ENCODE measurements around the gene FILIP1.

- PRO-cap = no peak
Measured at GRCh38 chr6:75487048-75487720, 6.4 kb downstream of the FILIP1 start.

GRCh38 chr6:75493200-75494281, at the start of gene FILIP1:
FILIP1 (minus strand) TSS chr6:75493800.
- PRO-cap = unidirectional peak, minus-strand start at chr6:75493780

GRCh38 chr6:75642137-75642492, 40.4 kb downstream of the SENP6 start:
- PRO-cap = no peak

DNA sequence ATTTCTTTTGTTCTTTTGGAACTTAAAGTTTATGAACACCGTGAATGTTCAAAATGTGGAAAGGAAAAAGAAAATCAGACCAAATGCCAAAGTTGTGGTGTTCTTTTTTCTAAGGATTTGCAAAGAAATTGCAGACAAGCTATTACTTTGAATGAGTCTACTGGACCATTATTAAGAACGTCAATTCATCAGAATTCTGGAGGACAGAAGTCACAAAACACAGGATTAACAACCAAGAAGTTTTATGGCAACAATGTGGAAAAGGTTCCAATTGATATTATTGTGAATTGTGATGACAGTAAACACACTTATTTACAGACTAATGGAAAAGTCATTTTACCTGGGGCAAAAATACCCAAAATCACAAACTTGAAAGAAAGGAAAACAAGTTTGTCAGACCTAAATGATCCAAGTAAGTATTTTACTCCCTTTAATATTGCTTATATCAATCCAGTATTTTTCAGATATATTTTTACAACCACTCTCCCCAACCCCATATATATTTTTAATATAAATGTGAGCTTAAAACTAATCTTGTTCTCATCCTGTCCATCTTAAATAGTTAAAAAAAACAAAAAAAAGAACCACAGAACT, 61.5 kb downstream of the SENP6 start:
- PRO-cap = no peak

DNA sequence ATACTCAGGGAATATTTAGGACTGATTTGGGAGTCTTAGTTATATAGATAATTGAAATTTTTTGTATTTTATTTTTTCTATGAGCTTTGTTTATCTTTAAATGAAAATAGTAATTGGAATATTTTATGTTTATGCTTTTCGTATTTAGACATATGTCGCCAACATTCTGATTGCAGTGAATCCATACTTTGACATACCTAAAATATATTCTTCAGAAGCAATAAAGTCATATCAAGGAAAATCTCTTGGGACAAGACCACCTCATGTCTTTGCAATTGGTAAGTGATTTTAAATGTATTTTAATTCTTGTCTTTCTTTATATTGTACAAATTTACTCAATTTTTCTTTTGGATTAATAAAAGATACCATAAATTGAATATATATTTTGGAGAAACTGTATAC, 81.2 kb downstream of the MYO6 start:
- PRO-cap = no peak

DNA sequence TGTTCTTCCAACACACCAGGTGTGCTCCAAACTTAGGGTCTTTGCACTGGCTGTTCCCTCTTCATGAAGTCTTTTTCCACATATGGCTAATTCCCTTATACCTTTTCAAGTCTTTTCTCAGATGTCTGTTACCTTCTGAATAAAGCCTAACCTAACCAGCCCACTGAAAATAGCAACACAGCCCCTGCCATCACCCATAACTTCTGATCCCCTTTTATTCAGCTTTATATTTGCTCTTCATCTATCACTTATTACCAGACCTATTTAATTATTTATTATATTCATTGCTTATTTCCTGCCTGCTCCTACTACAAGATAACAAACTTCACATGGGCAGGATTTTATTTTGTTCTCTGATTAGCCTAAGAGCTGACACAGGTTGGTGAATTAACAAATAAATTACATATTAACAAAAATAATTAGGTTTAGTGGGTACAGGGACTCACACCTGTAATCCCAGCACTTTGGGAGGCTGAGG, 31.8 kb downstream of the PHIP start:
- PRO-cap = no peak

DNA sequence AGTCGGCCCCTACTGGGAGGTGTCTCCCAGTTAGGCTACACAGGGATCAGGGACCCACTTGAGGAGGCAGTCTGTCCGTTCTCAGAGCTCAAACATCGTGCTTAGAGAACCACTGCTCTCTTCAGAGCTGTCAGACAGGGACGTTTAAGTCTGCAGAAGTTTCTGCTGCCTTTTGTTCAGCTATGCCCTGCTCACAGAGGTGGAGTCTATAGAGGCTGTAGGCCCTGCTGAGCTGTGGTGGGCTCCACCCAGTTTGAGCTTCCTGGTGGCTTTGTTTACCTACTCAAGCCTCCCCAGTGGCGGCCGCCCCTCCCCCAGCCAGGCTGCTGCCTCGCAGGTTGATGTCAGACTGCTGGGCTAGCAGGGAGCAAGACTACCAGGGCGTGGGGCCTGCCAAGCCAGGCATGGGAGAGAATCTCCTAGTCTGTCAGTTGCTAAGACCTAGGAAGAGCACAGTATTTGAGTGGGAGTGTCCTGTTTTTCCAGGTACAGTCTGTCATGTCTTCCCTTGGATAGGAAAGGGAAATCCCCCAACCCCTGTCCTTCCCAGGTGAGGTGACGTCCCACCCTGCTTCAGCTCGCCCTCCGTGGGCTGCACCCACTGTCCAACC, 32.6 kb downstream of the SH3BGRL2 start:
- PRO-cap = no peak

DNA sequence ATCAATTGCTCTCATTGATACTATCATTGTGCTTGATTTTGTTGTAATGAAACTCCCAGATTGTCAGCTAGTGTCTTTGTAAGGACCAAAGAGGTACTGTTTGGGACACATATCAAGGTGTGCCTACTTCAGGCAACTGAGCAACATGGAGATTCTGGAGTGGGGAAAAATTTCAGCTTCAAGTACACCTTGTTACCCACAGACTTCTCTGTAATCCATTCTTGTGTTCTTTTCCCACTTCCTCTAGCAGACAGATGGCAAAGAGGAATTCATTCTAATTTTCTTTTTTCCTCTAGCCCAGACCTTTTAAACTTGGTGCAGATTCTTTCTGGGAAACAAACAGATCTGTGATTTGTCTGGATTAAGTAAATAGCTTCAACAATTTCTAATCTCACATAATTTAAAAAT, 20.2 kb upstream of the BCKDHB start:
- PRO-cap = no peak

- PRO-cap = no peak
Measured at GRCh38 chr6:80280486-80281435, 174.3 kb downstream of the BCKDHB start.

DNA sequence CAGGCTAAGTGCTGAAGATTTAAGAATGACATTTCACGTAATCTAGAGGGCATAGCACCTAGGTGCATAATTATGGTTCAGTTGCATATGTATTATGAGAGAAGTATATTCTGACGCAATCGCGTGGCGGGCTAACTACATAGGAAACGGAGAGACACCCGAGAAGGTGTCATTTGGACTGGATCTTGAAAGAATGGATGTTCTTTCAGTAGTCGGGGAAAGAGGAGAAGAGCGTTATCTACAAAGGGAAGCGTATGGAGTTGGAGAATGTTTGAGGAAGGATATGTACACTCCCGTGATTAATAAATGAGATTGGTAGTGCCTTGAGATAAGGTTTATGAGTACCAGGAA, 1.9 kb upstream of the TENT5A start:
- PRO-cap = no peak

GRCh38 chr6:81894857-81895280, 142.4 kb upstream of the TENT5A start:
- PRO-cap = no peak

GRCh38 chr6:82364991-82366148, 1.8 kb downstream of the TPBG start:
- PRO-cap = unidirectional peak, minus-strand start at chr6:82365116

DNA sequence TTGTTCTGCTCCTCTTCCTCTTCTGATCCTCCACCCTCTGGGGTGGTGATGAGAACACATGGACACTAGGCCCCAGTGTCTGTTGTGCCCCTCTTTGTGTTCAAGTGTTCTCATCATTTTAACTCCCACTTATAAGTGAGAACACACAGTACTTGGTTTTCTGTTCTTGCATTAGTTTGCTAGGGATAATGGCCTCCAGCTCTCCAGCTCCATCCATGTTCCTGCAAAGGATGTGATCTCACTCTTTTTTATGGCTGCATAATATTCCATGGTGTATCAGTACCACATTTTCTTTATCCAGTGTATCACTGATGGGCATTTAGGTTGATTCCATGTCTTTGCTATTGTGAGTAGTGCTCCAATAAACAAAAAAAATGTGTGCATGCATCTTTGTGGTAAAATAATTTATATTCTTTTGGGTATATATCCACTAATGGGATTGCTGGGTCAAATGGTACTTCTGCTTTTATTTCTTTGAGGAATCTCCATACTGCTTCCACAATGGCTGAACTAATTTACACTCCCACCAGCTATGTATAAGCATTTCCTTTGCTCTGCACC, 67.5 kb downstream of the RWDD2A start:
- PRO-cap = no peak

- PRO-cap = no peak
Measured at GRCh38 chr6:83301144-83301664, 108.0 kb downstream of the RWDD2A start.

GRCh38 chr6:83334063-83334279, 96.9 kb downstream of the ME1 start:
- PRO-cap = no peak

DNA sequence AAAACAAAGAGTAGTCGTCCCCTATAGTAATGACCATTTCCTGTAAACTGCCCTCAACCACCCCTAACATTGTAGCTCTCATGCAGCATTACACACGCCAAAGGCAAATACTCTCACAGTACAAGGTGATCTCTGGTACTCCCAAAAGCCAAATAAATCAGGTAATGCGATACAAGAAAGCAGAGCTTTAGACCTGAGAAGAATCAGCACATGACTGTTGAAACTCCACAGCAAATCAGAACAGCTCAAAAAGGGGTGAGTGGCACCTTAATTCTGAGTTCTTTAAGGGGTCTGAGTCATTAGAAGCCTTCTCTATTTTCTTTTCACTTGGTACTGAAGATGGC, 57.1 kb upstream of the MRAP2 start:
- PRO-cap = no peak

DNA sequence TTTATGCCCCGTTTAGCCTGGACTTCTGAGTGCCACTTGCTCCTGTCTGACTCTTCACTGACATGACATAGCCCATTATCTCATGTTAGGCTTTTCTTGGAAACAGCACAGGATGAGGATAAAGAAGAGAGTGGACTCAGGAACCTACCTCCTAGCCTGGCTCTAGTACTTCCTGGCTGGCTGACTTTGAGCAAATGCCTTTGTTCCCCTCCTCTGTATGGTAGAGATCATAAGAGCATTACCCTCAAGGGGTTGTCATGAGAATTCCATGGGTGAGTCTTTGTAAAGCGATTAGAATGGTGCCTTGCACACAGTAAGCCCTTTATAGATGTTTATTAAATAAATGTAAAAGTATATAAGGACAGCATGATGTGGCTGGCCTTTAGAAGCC, 40.5 kb upstream of the MRAP2 start:
- PRO-cap = no peak

DNA sequence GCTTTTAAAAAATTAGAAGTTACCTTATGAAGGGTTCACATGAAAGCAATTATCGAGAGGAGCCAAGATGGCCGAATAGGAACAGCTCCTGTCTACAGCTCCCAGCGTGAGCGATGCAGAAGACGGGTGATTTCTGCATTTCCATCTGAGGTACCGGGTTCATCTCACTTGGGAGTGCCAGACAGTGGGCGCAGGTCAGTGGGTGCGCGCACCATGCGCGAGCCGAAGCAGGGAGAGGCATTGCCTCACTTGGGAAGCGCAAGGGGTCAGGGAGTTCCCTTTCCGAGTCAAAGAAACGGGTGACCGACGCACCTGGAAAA, 138.1 kb downstream of the TBX18 start:
- PRO-cap = no peak

DNA sequence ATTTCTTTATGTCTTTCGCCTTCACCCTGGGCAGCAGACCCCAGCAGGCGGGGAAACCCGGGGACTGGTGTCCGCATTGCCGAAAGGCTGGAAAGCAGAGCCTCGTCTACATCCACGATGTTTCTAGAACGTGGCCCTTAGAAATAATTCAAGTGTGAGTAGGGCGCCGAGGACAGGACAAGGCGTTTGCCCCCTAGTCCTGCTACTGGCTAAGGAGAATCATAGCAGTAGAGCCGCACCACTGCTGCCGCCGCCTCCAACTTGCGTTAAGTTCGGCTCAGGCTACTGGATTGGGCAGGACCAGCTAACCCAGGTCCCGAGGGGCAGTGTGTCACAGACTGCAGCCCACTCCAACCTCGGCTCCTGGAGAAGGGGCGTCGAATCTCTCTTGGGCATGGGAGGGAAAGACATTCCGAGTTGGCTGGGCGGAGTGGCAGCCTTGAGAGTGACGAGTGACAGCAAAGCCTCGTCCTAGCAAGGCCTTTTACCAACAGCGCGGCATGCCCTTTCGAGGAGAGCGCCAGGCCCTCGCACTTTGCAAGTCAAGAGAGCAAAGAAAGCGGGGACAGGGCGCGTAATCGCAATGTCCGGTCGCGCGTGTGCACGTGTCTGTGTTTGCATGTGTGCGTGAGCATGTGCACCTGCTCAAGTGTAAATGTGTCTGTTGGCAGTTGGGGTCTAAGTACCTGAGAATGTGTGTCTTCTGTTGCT, 2.7 kb upstream of the TBX18 start:
- PRO-cap = no peak

DNA sequence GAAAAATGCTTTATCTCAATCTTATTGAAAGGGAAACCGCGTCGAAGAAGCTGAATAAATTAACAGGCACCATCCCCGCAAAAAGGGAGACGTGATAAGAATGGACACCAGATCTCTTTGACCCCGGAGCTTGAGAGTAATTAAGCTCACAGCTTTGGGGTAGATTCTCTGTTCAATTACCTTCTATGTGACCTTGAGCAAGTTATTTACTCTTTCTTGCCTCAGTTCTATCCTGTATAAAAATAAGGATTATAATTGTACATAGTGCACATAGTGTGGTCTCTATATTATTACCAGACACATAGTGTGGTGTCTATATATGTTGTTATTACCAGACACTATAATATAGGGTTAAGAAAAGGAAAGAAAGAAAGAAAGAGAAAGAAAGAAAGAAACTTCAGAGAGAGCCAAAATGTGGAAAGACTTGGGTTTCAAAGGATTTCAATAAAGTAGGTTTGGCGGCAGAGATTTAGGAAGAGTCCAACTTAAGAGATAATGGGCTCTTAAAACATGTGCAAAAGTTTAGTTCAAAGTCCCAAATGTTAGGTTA, 1.1 kb downstream of the NT5E start:
- PRO-cap = no peak